GM12878 (cell line): ENCODE measurements around a stretch of chr3.

DNA sequence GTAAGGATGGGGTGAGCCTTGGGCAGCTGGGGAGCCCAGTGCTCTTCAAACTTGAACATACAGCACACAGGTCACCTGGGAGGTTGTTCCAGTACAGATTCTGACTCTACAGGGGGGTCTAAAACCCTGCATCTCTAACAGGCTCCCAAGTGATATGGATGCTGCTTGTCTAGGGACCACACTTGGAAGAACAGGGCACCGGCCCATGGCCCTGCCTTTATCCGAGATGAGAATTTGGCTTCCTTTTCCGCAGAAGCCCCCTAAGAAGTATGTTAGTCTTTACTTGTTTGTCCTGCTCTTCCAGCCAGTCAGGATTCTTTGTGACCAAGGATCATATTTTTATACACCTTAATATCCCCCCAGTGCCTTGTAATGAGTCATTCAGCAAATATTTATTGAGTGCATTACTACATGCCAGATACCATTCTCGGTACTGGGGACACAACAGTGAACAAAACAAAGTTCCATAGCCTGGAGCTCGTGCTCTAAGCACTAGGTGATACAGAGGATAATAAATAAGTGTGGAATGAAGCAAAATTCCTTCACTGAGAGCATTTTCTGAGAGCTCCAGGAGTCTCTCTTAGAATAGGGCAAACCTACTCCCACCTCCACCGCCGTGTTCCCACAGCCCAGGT lies 18.3 kb downstream of the TTC21A start:
- RAMPAGE, long total RNA = no peak
- RRBS, 2 experiments = no CpG with 5 or more reads among the region's 7 CpGs
CAGE:
- cytosol, long polyA minus RNA = no peak
- cytosol, long polyA plus RNA = no peak
- long polyA plus RNA = no peak
- nucleolus, long total RNA = no peak
- nucleus, long polyA plus RNA = no peak
- nucleus, long total RNA = no peak

DNA sequence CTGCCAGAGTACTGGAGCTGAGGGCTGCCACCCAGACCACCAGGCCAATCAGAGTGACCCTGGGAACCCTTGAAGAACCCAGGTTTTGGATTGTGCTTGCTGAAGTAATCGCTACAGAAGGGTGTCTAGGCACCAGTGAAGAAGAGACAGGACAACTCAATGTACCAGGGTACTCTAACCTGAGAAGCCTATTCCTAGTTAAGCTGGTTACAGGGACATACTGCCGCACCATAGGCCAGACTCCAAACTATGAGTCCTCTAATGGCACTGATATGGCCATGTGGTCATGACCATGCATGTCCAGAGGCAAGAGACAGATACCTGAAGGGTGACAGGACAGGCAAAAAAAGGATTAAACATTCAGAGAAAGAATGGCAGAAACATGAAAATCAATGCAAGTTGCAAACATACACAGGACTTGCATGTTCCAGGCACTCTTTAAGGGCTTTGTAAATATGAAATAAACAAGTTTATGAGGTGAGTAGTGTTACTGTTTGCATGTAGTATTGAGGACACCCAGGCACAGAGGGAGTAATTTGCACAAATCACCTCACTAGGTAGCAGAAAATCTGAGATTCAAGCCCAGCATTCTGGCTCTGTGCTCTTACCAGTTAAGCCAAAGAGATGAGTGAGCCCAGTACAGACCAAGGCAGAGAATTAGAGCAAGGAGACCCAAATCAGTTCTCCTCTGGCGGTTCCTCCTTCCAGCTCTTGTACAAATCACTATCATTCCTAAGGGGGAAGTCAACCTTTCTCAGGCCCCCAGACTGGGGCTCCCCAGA lies 12.7 kb downstream of the CSRNP1 start:
- RAMPAGE, long total RNA = no peak
- RRBS, 2 experiments = no CpG with 5 or more reads among the region's 3 CpGs
CAGE:
- cytosol, long polyA minus RNA = no peak
- cytosol, long polyA plus RNA = no peak
- long polyA plus RNA = no peak
- nucleolus, long total RNA = no peak
- nucleus, long polyA plus RNA = no peak
- nucleus, long total RNA = no peak

GRCh38 chr3:39180426-39181305 lies 11.7 kb downstream of the XIRP1 start:
- RAMPAGE, long total RNA = no peak
- RRBS, 2 experiments = 3% methylated on average over 24 to 35 of the region's 65 CpGs
CAGE:
- cytosol, long polyA minus RNA = no peak
- cytosol, long polyA plus RNA = no peak
- long polyA plus RNA = no peak
- nucleolus, long total RNA = no peak
- nucleus, long polyA plus RNA = no peak
- nucleus, long total RNA = no peak

GRCh38 chr3:39267725-39268492 lies 11.9 kb downstream of the CX3CR1 start:
- RAMPAGE, long total RNA = no peak
- RRBS, 2 experiments = no CpG with 5 or more reads among the region's 13 CpGs
CAGE:
- cytosol, long polyA minus RNA = no peak
- cytosol, long polyA plus RNA = no peak
- long polyA plus RNA = no peak
- nucleolus, long total RNA = no peak
- nucleus, long polyA plus RNA = no peak
- nucleus, long total RNA = no peak

DNA sequence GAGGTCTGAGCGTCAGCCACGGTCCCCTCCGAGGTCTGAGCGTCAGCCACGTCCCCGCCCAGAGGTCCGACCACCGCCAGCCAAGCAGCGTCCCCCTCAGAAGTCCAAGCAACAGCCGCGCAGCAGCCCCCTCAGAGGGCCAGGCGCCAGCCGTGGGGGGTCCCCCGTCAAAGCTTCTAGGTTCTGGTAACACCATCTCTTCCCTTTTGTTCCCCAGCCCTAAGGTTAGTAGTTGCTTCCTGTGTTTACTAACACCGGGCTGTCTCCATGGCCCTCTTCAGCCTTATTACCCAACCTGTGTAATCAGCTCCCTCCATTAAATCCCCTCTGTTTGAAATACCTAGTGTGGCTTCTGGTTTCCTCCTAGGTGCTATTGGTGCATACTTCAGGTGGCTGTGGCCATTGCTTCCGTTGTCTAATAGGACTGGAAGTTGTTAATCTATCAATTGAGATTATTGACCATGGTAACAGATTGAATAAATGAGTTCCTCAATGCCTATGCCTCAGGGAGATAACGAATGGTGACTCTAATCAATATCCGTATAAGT lies 35.3 kb downstream of the MOBP start:
- RAMPAGE, long total RNA = no peak
- RRBS, 2 experiments = no CpG with 5 or more reads among the region's 18 CpGs
CAGE:
- cytosol, long polyA minus RNA = no peak
- cytosol, long polyA plus RNA = no peak
- long polyA plus RNA = no peak
- nucleolus, long total RNA = no peak
- nucleus, long polyA plus RNA = no peak
- nucleus, long total RNA = no peak

GRCh38 chr3:39954397-39955434 lies 145.3 kb downstream of the MYRIP start:
- RAMPAGE, long total RNA = no peak
- RRBS, 2 experiments = no CpG with 5 or more reads among the region's 13 CpGs
CAGE:
- cytosol, long polyA minus RNA = no peak
- cytosol, long polyA plus RNA = no peak
- long polyA plus RNA = no peak
- nucleolus, long total RNA = no peak
- nucleus, long polyA plus RNA = no peak
- nucleus, long total RNA = no peak

DNA sequence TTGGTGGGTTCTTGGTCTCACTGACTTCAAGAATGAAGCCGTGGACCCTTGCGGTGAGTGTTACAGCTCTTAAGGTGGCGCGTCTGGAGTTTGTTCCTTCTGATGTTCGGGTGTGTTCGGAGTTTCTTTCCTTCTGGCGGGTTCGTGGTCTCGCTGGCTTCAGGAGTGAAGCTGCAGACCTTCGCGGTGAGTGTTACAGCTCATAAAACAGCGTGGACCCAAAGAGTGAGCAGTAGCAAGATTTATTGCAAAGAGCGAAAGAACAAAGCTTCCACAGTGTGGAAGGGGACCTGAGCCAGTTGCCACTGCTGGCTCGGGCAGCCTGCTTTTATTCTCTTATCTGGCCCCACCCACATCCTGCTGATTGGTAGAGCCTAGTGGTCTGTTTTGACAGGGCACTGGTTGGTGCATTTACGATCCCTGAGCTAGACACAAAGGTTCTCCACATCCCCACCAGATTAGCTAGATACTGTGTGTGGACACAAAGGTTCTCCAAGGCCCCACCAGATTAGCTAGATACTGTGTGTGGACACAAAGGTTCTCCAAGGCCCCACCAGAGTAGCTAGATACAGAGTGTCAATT lies 232.4 kb upstream of the EIF1B start:
- RAMPAGE, long total RNA = no peak
- RRBS, 2 experiments = no CpG with 5 or more reads among the region's 15 CpGs
CAGE:
- cytosol, long polyA minus RNA = no peak
- cytosol, long polyA plus RNA = no peak
- long polyA plus RNA = no peak
- nucleolus, long total RNA = no peak
- nucleus, long polyA plus RNA = no peak
- nucleus, long total RNA = no peak

DNA sequence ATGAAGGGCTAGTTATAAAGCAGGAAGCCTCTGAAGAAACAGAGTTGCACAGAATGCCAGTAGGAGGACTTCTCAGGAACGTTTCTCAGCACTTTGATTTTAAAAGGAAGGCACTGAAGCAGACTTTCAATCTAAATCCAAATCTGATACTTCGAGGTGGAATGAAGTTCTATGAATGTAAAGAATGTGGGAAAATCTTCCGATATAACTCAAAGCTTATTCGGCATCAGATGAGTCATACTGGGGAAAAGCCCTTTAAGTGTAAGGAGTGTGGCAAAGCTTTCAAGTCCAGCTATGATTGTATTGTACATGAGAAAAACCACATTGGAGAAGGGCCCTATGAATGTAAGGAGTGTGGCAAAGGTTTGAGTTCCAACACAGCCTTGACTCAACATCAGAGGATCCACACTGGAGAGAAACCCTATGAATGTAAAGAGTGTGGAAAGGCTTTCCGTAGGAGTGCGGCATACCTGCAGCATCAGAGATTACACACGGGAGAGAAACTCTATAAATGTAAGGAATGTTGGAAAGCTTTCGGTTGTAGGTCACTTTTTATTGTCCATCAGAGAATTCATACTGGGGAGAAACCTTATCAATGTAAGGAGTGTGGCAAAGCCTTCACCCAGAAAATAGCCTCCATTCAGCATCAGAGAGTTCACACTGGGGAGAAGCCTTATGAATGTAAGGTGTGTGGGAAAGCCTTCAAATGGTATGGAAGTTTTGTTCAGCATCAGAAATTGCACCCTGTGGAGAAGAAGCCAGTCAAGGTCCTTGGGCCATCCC lies 7.5 kb downstream of the ZNF621 start:
- RAMPAGE, long total RNA = no peak
- RRBS, 2 experiments = no CpG with 5 or more reads among the region's 8 CpGs
CAGE:
- cytosol, long polyA minus RNA = start-site peak on the plus strand centred at position 525 of the sequence, 8 bp wide, 36 reads; start-site peak on the plus strand centred at position 672 of the sequence, 10 bp wide, 5 reads
- cytosol, long polyA plus RNA = no peak
- long polyA plus RNA = no peak
- nucleolus, long total RNA = no peak
- nucleus, long polyA plus RNA = no peak
- nucleus, long total RNA = no peak

- RAMPAGE, long total RNA = no peak
- RRBS, 2 experiments = no CpG with 5 or more reads among the region's 12 CpGs
CAGE:
- cytosol, long polyA minus RNA = no peak
- cytosol, long polyA plus RNA = no peak
- long polyA plus RNA = no peak
- nucleolus, long total RNA = no peak
- nucleus, long polyA plus RNA = no peak
- nucleus, long total RNA = no peak
Measured at GRCh38 chr3:40584806-40585243, 60.1 kb downstream of the ZNF621 start.

GRCh38 chr3:40615298-40616458 lies 90.9 kb downstream of the ZNF621 start:
- RAMPAGE, long total RNA = no peak
- RRBS, 2 experiments = 11 to 47% methylated on average over 6 of the region's 42 CpGs
CAGE:
- cytosol, long polyA minus RNA = no peak
- cytosol, long polyA plus RNA = no peak
- long polyA plus RNA = no peak
- nucleolus, long total RNA = no peak
- nucleus, long polyA plus RNA = no peak
- nucleus, long total RNA = no peak

DNA sequence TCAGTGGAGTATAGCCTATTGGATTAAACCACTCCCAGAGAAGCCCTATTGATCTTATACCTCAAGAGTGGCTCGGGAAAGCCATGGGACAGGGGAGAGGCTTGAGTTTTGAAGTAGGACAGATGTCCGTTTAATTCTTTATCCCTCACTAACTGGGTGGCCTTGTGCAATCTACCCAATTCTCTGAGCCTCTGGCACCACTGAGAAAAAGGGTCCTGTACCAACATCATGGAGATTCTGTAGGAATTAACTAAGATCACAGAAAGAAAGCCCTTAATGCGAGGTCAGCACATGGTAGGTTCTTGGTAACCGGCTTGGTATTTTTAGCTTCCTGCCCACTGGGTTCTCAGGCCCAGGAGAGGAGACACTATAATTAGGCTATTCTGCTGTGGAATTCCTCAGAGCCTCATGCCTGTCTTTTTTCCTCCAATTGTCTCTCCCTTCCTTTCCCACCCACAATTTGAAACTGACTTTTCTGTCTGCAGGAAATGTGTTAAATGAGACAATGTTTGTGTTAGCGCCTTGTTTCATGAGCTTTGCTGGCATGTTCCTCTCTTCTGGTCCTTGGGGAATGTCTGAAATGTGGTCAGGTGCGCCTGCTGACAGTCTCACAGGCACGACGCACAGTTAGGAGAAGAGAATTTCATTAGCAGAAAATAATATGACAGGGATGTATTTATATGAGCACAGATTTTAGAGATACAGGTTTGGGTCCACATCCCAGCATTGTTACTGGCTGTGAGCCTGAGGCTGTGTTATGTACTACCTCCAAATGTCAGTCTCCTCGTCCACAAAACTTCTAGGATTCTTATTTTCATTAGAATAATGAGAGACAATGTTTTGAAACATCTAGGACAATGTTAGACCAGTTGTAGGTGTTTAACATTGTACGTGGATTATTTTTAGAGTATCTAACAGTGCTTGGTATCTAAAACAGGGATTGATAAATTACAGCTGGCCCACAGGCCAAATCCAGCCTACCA lies 223.6 kb upstream of the CTNNB1 start:
- RAMPAGE, long total RNA = no peak
- RRBS, 2 experiments = no CpG with 5 or more reads among the region's 10 CpGs
CAGE:
- cytosol, long polyA minus RNA = no peak
- cytosol, long polyA plus RNA = no peak
- long polyA plus RNA = no peak
- nucleolus, long total RNA = no peak
- nucleus, long polyA plus RNA = no peak
- nucleus, long total RNA = no peak

DNA sequence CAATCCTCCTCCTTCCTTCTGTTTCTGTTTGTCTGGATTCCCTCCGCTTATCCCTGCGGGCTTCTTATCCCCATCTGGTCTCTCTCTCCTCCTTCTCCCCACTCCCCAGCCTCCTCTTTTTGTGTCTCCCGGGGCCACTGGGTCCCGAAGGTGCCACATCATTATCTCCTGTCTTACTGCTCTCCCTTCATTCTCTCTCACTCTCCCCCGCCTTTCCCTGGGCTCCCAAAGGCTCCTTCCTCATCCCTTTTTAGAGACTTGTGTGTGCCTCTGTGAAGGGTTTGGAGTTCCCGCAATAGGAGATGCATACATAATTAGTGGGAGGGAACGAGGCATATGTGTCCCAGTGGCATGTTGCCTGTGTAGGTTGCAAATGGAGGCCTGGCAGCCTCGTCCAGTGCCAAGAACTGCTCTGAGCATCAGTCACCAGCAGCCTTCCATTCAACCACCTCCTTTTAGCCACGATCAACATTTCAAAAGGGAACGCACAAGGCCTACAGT lies 79.1 kb upstream of the CTNNB1 start:
- RAMPAGE, long total RNA = no peak
- RRBS, 2 experiments = no CpG with 5 or more reads among the region's 10 CpGs
CAGE:
- cytosol, long polyA minus RNA = no peak
- cytosol, long polyA plus RNA = no peak
- long polyA plus RNA = no peak
- nucleolus, long total RNA = no peak
- nucleus, long polyA plus RNA = no peak
- nucleus, long total RNA = no peak

GRCh38 chr3:41167113-41167658 lies 32.1 kb upstream of the CTNNB1 start:
- RAMPAGE, long total RNA = no peak
- RRBS, 2 experiments = no CpG with 5 or more reads among the region's 5 CpGs
CAGE:
- cytosol, long polyA minus RNA = no peak
- cytosol, long polyA plus RNA = no peak
- long polyA plus RNA = no peak
- nucleolus, long total RNA = no peak
- nucleus, long polyA plus RNA = no peak
- nucleus, long total RNA = no peak

DNA sequence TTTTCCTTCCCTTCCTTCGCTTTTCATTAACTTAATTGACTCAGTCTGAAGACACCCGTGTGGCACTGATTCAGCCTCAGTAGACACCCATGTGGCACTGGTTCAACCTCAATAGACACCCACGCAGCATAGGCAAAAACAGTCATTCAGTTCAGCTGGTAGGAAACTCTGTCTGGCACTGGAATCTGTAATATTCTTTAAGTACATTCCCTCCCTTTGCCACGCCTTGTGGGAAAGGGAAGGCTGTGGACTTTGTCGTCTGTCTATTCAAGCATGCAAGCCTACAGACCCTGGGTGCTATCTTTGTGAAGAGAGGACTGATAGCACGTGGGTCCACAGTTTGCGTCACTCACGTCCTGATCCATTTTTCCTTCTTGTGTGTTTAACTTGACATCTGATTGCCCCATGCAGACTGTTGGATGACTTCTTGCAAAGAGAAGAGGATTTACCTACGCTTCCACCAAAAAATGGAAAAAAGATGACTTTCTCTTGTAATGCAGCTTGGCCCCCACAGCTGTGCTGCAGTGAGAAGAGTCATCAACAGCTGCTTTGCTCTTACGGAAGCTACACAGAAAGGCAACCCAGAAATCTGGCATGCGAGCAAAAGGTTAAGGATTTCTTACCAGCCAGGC lies 278.2 kb downstream of the ULK4 start:
- RAMPAGE, long total RNA = no peak
- RRBS, 2 experiments = no CpG with 5 or more reads among the region's 11 CpGs
CAGE:
- cytosol, long polyA minus RNA = no peak
- cytosol, long polyA plus RNA = no peak
- long polyA plus RNA = no peak
- nucleolus, long total RNA = no peak
- nucleus, long polyA plus RNA = no peak
- nucleus, long total RNA = no peak

- RAMPAGE, long total RNA = no peak
- RRBS, 2 experiments = no CpG with 5 or more reads among the region's 3 CpGs
CAGE:
- cytosol, long polyA minus RNA = no peak
- cytosol, long polyA plus RNA = no peak
- long polyA plus RNA = no peak
- nucleolus, long total RNA = no peak
- nucleus, long polyA plus RNA = no peak
- nucleus, long total RNA = no peak
Measured at GRCh38 chr3:42070926-42071386, 20.2 kb upstream of the TRAK1 start.

- RAMPAGE, long total RNA = no peak
- RRBS, 2 experiments = no CpG with 5 or more reads among the region's 4 CpGs
CAGE:
- cytosol, long polyA minus RNA = no peak
- cytosol, long polyA plus RNA = no peak
- long polyA plus RNA = no peak
- nucleolus, long total RNA = no peak
- nucleus, long polyA plus RNA = no peak
- nucleus, long total RNA = no peak
Measured at GRCh38 chr3:42130074-42130764, 39.1 kb downstream of the TRAK1 start.

DNA sequence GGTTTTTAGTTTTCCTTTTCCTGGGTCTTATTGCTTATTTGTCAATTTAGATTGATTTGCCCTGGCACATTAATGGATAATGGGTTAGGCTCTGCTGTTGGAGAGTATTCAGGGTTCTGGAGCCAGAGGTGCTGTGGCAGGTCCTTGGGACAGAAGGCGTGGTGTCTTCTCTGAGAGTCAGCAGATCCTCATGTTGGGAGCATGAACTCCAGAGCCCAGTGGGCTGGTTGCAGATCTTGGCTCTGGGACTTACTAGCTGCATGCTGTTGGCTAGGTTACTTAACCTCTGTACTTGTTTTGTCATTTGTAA lies 77.7 kb downstream of the CCK start:
- RAMPAGE, long total RNA = no peak
- RRBS, 2 experiments = no CpG with 5 or more reads among the region's 1 CpG
CAGE:
- cytosol, long polyA minus RNA = no peak
- cytosol, long polyA plus RNA = no peak
- long polyA plus RNA = no peak
- nucleolus, long total RNA = no peak
- nucleus, long polyA plus RNA = no peak
- nucleus, long total RNA = no peak

DNA sequence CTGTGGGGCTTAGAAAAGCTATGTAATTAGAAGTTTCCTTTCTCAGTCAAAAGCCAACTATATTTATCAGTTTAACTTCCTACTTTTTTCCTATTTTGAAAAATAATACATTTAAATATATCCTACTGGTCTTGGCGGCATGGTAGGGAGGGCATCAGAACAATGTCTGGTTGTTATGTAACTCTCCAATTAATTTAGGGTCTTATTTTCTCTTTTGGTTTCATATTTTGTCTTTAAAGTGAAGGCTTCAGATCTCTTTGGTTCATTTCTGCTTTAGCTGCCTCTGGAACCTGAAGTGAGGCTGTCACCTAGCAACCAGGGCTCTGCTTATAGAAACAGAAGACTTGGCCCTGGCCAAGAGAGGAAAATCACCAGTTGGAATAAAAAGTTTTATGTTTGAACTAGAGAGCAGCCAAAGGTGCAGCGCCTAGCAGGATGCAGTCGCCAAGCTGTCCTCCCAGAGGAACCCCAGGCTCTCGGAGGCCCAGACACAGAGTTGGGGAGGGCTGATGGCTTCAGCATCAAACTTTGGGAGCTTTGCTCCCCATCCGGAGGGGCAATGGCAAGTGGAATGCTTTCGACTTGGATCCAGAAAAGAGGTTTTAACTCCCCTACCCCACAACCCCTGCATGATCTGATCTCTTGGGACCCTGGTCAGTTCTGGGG lies 41.1 kb downstream of the LYZL4 start:
- RAMPAGE, long total RNA = no peak
- RRBS, 2 experiments = no CpG with 5 or more reads among the region's 6 CpGs
CAGE:
- cytosol, long polyA minus RNA = no peak
- cytosol, long polyA plus RNA = no peak
- long polyA plus RNA = no peak
- nucleolus, long total RNA = no peak
- nucleus, long polyA plus RNA = no peak
- nucleus, long total RNA = no peak

DNA sequence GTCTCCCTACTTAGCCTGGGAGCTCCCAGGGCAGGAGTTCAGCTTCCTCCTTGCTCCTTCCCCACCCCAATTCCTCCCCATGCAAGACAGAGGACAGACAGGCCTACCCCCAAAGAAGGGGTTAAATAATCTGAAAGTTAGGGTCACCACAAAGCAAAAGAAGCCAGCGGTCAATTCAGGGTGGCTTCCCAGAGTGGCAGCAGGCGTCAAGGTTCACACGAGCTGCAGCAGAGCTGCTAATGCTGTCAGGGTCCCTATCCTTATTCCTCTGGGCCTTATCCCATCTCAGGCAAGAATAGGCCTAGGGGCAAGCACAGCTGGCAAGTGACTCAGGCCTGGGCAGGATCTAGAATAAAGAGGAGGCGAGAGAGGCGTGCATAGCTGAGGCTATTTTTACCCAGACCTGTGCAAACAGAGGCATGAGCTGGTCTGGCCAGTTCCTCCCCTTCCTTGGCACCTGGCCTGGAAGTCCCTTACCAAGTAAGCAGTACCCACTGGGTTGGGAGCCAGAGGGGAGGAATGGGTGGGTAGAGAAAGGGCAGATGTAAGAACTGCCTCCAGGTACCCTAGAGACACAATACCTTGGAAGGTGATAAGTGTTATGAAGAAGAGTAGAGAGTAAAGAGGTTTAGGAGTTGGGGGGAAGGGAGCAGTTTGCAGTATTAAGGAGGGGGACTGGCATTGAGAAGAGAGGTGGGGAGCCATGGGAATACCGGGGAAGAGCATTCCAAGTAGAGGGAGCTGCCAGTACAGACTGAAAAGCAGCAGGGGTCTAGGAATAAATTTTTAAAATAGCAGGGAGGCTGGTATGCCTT lies 12.2 kb upstream of the VIPR1 start:
- RAMPAGE, long total RNA = no peak
- RRBS, 2 experiments = no CpG with 5 or more reads among the region's 6 CpGs
CAGE:
- cytosol, long polyA minus RNA = no peak
- cytosol, long polyA plus RNA = no peak
- long polyA plus RNA = no peak
- nucleolus, long total RNA = no peak
- nucleus, long polyA plus RNA = no peak
- nucleus, long total RNA = no peak